Neuron (in vitro differentiated cells): ENCODE data around the genes CENPVL1, MAGED1, SPANXN5 and SMC1A.

DNA sequence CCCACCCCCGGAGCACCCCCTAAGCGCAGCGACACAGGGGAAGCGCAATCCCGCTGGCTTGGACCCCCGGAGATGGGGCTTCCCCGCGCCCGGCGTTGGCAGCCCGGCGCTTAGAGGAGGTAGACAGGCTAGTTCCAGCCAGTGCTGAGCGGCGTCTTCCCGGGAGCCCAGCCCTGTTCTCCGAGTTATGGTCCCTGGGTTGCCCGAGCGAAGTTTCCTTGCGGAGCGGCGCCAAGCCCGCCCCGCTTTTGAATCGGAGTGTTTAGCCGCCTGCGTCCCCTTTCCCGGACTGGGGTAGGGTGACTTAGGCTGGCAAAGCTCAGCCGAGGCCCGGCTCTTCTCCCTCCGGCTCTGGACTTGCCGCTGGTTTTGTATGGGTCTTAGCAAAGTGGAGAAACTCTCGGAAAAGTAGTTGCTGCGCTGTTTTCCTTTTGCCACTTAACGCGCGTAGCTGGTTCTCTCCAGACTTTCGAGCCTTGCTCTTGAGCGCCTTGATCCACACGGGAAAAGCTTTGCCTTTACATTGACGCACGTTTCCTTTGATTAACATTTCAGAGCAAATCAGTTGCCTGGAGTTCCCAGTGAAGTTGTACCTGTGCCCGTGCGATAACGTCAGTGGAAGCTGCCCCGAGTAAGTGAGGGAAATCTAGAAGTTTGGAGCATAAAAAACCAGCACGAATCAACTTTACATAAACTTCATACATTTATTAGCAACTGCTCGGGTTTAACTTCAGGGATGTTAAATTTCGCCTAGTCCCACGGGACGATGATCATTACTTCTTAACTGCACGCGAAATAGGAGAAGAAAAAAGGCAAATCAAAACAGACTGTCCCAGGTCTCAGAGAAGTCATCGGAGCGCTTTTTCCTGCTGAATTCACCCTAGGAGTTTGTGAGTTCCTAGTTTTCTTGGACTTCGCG, 715 bp downstream of the CLCN5 start:
- PRO-cap = no peak

GRCh38 chrX:50595023-50595449, 124.4 kb upstream of the DGKK start:
- PRO-cap = no peak

DNA sequence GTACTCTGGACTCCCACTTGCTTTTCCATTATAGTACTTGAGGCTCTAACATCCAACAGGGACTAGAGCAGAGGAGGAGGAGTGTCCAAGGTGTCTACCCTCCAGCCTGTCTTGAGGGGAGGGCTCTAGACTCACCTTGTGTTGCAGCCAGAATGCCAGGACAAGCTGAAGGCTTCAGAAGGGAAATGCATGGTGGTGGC, 167.3 kb upstream of the DGKK start:
- PRO-cap = no peak

- PRO-cap = no peak
Measured at GRCh38 chrX:50643183-50643907, 170.6 kb downstream of the SHROOM4 start.

DNA sequence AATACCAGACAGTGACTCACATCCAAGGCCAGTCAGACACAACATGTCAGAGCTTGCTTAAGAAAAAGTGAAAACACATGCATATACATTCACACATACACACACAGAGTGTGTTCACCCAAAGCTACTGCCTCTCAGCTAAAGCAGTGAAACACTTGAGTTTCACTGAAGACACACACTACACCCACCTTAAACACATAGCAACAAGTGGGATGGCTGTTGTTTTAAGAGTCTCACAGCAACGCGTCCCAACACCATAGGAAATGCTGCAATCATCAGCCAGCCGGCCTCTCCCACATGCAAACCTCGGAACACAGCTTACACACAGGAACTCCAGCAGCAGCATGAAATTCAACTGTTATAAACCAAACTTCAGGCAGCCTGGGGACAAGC, 14.4 kb downstream of the SHROOM4 start:
- PRO-cap = no peak

DNA sequence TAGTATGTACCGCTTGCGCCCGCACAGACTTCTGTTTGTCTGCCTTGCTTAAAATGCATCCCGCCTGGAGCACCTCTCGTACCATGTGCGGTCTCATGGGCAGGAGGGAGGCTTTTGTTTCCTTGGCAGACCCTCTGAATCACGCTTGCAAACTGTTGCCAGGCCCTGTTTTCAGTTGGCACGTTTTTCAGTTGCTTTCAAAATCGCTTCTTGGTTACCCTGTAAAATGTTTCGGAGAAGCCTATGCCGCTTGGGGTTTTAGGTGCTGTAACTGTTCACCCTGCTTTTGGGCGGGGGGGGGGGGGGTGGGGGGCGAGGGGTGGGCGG, 799 bp downstream of the NUDT10 start:
- PRO-cap = bidirectional peak, plus-strand start at position 128 of the sequence, minus-strand start at position 89 of the sequence

- PRO-cap = no peak
Measured at GRCh38 chrX:51710211-51710738, at the start of gene CENPVL1. Gene CENPVL1 (plus strand): TSS chrX:51710512.

DNA sequence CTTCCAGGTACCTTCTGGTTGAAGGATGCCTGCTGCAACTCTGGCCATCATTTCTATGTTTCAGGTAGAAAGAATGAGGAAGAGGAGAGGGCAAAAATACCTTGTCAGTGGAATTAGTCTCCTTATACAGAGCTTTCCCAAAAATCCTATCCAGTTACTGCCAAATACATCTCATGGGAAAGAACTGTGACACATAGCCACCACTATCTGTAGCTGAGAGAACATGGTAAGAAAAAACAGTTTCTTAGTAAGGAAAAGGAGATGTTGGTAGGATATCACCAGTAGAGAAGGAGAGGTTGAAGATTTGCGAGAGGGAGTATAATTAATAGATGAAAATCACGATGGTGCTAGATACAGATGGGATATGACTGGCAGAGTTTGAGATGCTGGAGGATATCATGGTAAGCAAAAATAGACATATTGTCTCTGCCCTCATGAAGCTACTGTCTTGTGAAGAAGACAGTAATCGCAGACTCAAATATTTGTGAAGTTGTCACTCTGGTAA, 19.6 kb upstream of the MAGED1 start:
- PRO-cap = no peak

DNA sequence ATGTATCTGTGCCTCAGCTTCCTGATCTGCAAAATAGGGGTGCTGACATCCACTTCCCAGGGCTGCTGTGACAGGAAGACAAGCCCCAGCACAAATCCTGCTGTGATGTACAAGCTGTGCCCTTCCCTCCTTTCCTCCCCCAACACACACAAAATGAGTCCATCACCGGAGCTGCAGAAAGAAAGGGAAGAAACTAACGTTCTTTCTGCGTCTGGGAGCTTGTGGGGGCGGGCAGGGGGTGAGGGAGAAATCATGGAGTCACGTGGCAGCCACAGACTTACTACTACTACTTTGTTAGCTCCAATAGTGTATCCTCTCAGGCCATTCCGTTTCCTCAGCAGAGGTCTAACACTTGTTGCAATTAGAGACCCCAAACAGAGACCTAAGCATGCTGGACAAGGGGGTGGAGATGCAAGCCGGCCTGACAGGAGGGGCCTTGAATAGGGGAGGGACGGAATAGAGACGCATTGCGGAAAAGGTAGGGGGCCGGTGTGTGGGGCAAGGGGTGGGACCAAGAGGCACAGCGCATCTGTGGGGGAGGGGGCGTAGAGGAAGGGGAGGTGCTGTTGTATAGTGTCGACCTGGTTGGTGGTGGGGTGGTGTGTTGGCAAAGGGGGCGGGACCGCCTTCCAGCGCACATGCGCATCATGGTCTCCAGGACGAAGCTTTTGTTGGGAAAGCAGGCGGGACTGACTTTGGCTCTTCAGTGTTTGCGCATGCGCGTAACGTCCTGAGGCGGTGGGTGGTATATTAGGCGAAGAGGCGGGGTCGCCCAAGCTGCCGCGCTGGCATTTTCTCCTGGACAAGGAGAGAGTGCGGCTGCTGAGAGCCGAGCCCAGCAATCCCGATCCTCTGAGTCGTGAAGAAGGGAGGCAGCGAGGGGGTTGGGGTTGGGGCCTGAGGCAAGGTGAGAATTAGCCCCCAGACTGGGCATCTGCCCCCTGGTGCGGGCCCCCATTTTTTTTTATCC, at the start of gene MAGED1:
Gene MAGED1 (plus strand): TSS at position 775 of the 970 bp plus-strand sequence.
- PRO-cap = bidirectional peak, plus-strand start at position 792 of the sequence, minus-strand start at position 493 of the sequence

GRCh38 chrX:52368449-52368849, 372 bp upstream of the XAGE2 start:
- PRO-cap = no peak

DNA sequence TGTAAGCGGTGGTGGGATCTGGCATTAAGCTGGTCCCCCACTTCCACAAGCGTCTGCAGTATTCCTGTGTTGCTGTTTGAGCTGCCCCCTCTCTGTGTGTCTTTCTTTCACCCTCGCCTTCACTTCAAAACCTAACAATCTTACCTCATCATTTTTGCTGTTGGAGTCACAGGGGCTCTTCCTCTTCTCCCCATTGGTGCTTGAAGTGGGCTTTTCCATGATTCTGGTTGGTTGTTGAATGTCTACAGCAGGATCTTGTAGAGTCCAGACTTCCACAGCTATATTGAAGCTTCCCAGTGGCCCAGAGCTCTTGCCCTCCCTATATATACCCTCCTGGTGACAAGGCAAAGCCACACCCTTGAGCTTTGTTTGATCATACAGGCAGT, at the start of gene SPANXN5:
Gene SPANXN5 (minus strand): TSS at position 298 of the 386 bp plus-strand sequence.
- PRO-cap = no peak

DNA sequence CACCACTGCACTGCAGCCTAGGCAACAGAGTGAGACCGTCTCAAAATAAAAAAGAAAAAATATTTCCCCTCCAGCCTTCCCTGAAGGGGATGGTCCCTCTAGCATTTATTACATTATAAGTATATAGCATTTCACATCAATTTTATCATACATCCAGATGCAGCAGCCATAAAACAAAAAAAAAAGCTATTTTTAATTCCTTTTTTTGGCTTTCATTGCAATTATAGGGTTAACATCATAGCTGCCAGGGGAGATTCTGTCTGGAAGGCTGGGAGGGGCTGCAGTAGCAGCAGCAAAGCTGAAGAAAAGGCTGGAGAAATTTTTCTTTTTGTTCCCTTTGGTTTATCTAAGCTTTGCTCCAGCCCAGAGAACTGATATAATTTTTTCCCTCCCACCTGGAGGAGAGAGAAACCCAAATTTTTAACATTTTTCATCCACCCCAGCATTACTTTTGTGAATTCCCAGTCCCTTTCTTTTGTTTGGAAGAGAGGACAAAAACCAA, 24.9 kb upstream of the FAM156A start:
- PRO-cap = unidirectional peak, plus-strand start at position 251 of the sequence

DNA sequence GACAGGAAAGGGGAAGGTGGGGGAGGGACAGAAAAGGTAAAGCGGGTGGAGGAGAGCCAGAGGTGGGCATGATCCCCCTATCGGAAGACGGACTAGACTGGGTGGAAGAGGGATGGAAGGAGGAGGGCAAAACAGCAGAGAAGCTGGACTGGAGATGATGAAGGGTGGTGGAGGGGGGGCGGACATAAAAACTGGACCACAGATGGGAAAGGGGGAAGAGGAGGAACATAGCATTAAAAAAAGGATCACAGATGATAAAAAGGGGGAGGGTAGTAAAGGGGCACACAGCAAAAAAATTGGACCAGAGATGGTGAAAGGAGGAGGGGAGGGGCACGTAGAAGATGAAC, 1.2 kb downstream of the TSPYL2 start:
- PRO-cap = no peak

DNA sequence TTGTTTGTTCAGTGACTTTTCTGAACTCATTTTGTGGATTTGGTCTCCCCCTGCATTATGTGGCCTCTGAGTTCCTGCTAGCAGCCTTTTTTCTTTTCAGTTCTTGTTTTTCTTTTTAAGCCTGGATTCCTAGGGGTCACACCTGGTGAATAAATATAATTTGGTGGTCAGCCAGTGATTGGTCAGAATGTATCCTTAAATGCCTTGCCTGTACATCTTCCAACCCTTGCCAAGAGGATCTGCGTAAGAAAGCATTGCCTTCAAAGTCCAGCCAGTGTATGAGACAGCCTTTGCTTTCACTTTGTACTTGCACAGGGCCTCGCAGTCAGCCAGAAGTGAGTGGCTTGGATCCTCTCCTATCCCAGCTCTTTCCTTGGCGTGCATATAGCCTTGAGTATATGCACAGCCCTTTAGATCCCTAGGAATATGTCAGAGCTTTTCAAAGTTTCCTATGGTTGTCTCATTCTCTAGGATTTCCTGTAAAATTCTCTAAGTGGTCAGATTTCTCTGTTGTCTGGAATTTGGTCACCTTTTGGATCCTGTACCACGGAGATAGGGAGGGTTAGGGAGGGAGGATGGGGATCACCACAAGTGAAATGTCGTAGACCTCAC, 22.2 kb downstream of the KANTR start:
- PRO-cap = no peak

GRCh38 chrX:53214149-53214591, 10.8 kb downstream of the KDM5C start:
- PRO-cap = no peak

GRCh38 chrX:53395848-53396716, 26.4 kb downstream of the SMC1A start:
- PRO-cap = no peak

DNA sequence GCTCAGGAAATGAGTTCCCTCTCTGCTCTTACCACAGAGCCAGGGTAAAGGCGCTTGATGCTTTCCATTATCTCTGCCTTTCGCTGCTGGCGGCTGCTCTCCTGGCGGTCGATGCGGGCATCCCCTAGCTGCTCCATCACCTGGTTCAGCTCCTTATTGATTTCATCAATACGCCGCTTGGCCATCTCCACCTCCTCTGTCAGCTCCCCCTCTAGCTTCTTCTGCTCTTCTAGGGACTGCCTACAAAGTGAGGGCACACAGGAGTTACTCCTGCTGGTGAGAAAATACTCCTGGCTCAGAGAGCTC, 13.5 kb downstream of the SMC1A start:
- PRO-cap = no peak

GRCh38 chrX:53422105-53423084, at the start of gene SMC1A:
Gene SMC1A (minus strand): TSS chrX:53422654.
- PRO-cap = bidirectional peak, plus-strand start at chrX:53422299, minus-strand start at chrX:53422176; bidirectional peak, plus-strand start at chrX:53422906, minus-strand start at chrX:53422654

GRCh38 chrX:53531673-53532171, 97.6 kb upstream of the HSD17B10 start:
- PRO-cap = no peak

DNA sequence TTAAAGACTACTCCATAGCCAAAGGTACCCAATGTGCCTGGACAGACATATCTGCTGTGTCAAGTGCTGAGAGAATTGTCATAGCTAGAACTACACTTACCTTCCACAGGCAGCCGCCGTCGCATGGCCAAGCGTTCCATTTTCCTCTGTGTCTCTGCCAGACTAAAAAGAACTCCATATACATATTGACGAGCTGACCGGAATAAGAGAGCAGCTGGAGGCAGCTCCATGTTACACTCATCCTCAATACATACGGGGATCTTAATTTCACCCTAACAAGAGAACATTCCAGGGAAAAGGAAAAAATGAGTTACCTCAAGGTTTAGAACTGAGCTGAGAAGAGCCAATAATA, 50.5 kb downstream of the FAM120C start:
- PRO-cap = no peak